Thyroid gland (tissue), 7 donors: ENCODE data around the genes H2AC16, H3C12, H2BC17 and OR12D3.

GRCh38 chr6:27792746-27793419 lies 14.8 kb downstream of the H2BC13 start:
- PRO-cap, 2 experiments = no peak in any of the 2 experiments
- RAMPAGE, long total RNA, 5 experiments = no peak in any of the 5 experiments

- PRO-cap, 2 experiments = peak in 1 of 2 experiments; most common plus-strand start chr6:27810330 (in 1); most common minus-strand start chr6:27810285 (in 1)
- RAMPAGE, long total RNA, 5 experiments = no peak in any of the 5 experiments
Observed at GRCh38 chr6:27810137-27811411, 723 bp downstream of the H3C10 start.

DNA sequence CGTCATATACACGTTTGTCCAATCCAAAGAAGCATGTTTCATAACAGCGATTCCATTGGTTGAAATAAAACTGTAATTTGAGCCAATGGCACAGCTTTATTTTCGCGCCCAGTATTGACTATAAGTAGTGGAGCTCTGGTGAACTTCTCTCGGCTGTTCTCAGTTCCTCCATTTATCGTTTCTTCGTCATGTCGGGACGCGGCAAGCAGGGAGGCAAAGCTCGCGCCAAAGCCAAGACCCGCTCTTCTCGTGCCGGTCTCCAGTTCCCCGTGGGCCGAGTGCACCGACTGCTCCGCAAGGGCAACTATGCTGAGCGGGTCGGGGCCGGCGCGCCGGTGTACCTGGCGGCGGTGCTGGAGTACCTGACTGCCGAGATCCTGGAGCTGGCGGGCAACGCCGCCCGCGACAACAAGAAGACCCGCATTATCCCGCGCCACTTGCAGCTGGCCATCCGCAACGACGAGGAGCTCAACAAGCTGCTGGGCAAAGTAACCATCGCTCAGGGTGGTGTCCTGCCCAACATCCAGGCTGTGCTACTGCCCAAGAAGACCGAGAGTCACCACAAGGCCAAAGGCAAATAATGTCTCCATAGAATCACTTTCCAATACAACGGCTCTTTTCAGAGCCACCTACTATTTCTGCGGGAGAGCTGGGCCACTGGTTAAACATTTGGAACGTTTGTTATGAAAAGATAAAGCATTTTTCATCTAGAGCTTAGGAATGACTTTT lies at the start of gene H2AC16:
Gene H2AC16, plus strand, starts transcription at position 151 of the 729 bp plus-strand sequence.
- PRO-cap, 2 experiments = peak in 2 of 2 experiments; most common plus-strand start position 152 of the sequence (in 2)
- RAMPAGE, long total RNA, 5 experiments = start-site peak on the plus strand in 3 of 5 experiments, centred at positions 149 to 169 of the sequence, 7 to 57 reads per replicate

DNA sequence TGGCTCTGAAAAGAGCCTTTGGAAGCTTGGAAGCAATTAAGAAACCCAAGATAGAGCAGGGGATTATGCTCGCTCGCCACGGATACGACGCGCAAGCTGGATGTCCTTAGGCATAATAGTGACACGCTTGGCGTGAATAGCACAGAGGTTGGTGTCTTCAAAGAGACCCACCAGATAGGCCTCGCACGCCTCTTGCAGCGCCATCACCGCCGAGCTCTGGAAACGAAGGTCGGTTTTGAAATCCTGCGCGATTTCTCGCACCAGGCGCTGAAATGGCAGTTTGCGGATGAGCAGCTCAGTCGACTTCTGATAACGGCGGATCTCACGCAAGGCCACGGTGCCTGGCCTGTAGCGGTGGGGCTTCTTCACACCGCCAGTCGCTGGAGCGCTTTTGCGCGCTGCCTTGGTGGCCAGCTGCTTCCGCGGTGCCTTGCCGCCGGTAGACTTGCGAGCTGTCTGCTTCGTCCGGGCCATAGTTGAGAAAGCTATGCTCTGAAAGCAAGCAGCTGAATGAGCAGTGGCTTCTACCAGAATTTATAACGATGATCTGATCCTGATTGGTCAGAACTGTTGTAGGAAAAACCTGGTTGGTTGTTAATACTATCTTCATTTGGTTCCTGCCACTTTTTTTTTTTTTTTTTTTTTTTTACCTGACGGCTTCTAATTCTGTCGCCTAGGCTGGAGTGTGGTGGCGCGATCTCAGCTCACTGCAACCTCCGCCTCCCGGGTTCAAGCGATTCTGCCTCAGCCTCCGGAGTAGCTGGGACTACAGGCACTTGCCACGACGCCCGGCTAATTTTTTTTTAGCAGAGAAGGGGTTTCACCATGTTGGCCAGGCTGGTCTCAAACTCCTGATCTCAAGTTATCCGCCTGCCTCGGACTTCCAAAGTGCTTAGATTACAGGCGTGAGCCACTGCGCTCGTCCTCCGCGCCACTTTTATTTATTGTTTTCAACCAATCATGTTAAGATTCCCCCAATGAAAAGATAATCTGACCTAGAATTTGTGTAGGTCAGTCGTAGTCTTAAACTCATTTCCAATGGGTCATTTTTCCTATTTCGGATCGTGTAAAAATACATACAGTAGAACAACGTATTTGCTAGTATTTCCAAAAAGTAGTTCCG lies at the start of gene H3C12:
Gene H3C12, minus strand, starts transcription at position 508 of the 1,123 bp plus-strand sequence.
- PRO-cap, 2 experiments = peak in 2 of 2 experiments; most common plus-strand start position 663 of the sequence (in 1); most common minus-strand start position 508 of the sequence (in 2)
- RAMPAGE, long total RNA, 5 experiments = no peak in any of the 5 experiments

DNA sequence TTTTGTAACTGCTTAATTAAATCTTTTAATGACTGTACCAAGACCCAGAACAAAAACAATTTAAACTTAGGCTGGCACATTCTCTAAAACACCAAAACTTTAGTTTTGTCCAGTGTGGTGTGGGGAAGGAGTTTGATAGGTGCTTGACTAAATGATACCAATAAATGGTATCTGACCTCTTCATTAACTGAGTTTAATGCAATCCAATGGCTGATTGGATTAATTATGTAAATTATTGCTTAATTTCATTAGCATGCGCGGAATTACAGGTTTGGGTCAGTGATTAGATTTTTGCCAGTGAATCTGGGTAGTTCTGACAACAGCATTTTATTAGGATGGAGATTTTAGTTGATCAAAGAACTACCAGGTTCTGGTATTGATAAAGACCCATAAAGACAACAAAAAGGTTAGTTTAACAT lies 825 bp upstream of the H3C12 start:
- PRO-cap, 2 experiments = no peak in any of the 2 experiments
- RAMPAGE, long total RNA, 5 experiments = no peak in any of the 5 experiments

- PRO-cap, 2 experiments = peak in 2 of 2 experiments; most common plus-strand start chr6:27893425 (in 2)
- RAMPAGE, long total RNA, 5 experiments = no peak in any of the 5 experiments
Observed at GRCh38 chr6:27893315-27894274, at the start of gene H2BC17. H2BC17 (plus strand) TSS chr6:27893425.

- PRO-cap, 2 experiments = no peak in any of the 2 experiments
- RAMPAGE, long total RNA, 5 experiments = no peak in any of the 5 experiments
Observed at GRCh38 chr6:28147523-28148180, 6.0 kb downstream of the ZKSCAN8 start.

DNA sequence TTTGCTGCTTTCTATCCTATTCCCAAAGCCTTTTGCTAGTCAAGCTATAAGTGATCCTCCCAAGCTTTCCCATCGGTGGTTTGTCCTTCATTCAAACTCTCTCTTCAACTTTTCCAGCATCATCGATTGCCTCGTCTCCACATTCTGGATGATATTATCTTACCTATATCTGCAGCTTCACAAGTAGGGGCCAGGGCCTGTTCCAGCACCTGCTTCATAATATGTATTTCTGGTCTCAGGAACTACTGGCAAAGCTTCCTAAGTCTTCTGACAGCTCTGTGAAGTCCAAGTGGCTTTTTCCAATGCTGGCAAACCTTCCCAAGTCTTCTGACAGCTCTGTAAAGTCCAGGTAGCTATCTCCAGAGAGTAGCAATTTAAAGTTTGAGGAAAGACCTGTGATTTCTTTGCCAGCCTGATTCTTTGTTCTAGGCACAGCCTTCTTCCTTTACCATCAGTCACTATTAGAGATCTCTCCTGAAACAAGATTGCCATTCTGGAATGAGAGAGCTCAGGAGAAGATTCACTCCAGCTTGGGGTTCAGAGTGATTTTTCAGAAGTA lies 17.4 kb downstream of the ZSCAN12 start:
- PRO-cap, 2 experiments = no peak in any of the 2 experiments
- RAMPAGE, long total RNA, 5 experiments = no peak in any of the 5 experiments

DNA sequence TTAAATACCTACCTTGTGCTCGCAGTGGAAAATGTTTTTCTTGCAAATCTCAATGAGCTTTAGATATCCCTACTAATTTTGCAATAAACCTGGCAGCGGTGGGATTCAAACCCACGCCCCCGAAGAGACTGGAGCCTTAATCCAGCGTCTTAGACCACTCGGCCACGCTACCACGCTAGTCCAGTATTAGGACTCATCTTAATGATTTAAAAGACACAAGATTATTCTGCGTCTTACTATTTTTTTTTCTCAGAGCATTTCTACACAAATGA lies 35.2 kb upstream of the ZSCAN23 start:
- PRO-cap, 2 experiments = no peak in any of the 2 experiments
- RAMPAGE, long total RNA, 5 experiments = no peak in any of the 5 experiments

DNA sequence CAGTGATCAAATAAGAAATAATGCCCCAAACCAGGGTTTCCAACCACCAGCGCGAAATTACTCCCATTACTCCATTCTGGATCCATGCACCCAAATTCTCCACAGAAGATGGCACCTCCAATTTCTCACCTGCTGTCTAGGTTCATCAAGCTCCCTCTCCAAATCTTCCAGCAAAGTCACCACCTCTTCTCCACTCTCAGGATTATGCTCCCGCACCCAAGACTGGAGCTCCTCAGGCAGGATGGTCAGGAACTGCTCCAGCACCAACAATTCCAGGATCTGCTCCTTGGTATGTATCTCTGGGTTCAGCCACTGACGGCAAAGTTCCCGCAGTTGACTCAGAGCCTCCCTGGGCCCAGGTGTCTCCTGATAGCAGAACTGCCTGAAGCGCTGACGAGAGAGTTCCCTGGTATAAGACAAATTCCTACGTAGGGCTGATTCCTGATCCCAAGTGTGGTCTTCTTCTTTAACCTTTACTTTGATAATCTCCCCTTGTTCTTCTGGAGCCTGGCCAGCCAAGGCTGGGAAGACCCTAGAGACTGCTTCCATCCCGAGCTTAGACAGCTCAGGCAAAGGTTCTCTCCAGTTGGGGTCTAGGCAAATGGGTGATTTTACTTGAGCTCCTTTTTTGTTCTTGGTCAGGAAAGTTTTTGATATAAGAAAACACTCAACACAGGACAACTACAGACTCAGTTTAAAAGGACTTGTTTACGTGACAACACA lies 768 bp downstream of the SCAND3 start:
- PRO-cap, 2 experiments = no peak in any of the 2 experiments
- RAMPAGE, long total RNA, 5 experiments = no peak in any of the 5 experiments

- PRO-cap, 2 experiments = no peak in any of the 2 experiments
- RAMPAGE, long total RNA, 5 experiments = no peak in any of the 5 experiments
Observed at GRCh38 chr6:28720300-28720842, 133.3 kb upstream of the SCAND3 start.

- PRO-cap, 2 experiments = peak in 2 of 2 experiments; most common plus-strand start chr6:28729310 (in 2)
- RAMPAGE, long total RNA, 5 experiments = no peak in any of the 5 experiments
Observed at GRCh38 chr6:28728995-28729614, 142.0 kb upstream of the SCAND3 start.

DNA sequence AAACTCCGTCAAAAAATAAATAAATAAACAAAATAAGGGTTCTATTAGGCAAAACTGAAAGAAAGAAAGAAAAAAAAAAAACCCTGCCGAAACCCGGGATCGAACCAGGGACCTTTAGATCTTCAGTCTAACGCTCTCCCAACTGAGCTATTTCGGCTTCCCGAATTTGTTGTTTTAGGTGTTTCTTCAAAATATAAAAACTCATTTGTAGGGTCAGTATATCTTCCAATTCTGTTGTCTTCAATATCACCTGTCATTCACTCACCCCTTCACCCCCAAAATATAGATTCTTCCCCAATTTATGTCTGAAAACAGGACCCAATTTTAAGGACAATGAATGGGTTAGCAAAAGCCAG lies 133.2 kb downstream of the TRIM27 start:
- PRO-cap, 2 experiments = no peak in any of the 2 experiments
- RAMPAGE, long total RNA, 5 experiments = no peak in any of the 5 experiments

- PRO-cap, 2 experiments = peak in 1 of 2 experiments; most common plus-strand start chr6:28881384 (in 1)
- RAMPAGE, long total RNA, 5 experiments = no peak in any of the 5 experiments
Observed at GRCh38 chr6:28880523-28881616, 42.9 kb downstream of the TRIM27 start.

DNA sequence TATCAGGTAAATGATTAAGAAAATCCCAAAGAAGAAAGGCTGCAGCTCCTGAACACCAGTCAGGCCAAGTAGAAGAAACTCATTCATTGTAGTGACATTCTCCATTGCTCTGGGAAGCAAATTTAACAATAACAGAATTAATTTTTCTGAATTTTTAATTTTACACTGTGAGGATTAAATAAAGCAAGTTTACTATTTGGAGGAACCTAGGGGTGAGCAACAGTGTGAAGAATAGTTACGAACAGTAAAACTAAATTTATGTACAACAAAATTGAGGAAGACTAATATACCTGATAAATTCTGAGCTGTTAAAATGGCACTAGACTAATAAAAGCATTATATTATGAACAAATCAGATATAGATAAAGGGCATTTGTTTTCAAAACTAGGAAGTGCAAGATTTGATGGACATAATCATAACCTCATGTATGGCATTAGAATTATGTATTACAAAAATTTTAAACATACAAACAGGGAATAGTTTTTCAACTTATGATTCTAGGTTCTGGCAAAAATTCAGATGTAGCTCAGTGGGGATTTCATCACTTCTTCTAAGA lies at the start of gene OR12D3:
Gene OR12D3, minus strand, starts transcription at position 109 of the 557 bp plus-strand sequence.
- PRO-cap, 2 experiments = no peak in any of the 2 experiments
- RAMPAGE, long total RNA, 5 experiments = no peak in any of the 5 experiments

DNA sequence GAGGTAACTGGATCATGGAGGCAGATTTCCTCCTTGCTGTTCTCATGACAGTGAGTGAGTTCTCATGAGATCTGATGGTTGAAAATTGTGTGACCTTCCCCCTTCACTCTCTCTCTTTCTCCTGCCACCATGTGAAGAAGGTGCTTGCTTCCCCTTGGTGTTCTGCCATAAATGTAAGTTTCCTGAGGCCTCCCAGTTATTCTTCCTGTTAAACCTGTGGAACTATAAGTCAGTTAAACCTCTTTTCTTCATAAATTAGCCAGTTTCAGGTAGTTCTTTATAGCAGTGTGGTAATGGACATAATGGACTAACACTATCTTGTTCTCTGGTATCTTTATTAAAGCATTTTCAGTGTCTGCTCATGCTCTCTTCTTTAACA lies 9.6 kb upstream of the MAS1L start:
- PRO-cap, 2 experiments = no peak in any of the 2 experiments
- RAMPAGE, long total RNA, 5 experiments = no peak in any of the 5 experiments

DNA sequence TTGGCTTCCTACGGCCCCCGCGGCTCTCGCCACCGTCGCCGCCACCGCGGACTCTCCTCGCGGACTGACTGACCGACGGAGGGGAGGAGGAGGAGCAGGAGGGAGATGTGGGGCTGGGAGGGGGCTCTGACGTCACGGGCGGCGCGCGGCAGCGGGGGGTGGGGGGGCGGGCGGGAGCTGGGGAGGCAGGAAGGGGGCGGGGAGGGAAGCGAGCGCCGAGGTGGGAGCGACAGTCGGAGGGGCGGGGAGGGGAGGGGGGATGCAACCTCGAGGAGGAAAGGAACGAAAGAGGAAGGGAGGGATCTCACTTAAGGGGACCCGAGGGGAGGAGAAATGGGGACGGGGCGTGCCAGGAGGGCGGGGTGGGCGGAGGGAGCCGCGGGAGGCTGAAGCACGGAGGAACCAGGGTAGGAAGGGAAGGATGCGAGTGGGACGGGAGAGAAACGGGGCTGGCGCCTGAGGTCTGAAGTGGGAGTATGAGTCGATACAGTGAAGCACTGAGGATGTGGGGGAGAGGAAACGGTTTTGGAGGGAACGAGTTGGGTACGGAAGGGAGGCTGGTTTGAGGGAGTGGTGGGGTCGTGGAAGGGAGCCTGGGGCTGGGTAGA lies 4.9 kb downstream of the GABBR1 start:
- PRO-cap, 2 experiments = peak in 2 of 2 experiments; most common plus-strand start position 405 of the sequence (in 2); most common minus-strand start position 66 of the sequence (in 2)
- RAMPAGE, long total RNA, 5 experiments = start-site peak on the minus strand in 1 of 5 experiments, centred at position 60 of the sequence, 7 reads per replicate

DNA sequence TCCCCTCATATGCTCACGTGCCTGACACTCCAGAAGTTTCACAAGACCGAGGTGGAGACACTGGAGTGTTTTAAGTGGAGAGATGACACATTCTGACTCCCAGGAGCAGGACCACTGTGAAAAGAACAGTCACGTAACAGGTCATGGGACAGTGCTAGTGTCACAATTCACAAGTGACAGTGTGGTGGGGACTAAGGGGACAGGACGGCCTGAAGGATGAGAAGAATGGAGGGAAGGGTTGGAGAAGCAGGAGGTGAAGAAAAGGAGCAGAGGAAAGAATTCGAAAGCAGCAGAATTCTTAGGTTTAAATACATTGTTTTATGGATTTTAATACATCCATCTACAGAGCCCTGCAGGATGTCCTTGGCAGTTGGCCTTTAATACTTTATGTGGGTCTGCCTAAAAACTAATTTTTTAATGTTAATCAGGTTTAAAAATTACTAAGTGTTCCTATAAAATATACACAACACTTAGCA lies 56.0 kb upstream of the HLA-A start:
- PRO-cap, 2 experiments = no peak in any of the 2 experiments
- RAMPAGE, long total RNA, 5 experiments = no peak in any of the 5 experiments

DNA sequence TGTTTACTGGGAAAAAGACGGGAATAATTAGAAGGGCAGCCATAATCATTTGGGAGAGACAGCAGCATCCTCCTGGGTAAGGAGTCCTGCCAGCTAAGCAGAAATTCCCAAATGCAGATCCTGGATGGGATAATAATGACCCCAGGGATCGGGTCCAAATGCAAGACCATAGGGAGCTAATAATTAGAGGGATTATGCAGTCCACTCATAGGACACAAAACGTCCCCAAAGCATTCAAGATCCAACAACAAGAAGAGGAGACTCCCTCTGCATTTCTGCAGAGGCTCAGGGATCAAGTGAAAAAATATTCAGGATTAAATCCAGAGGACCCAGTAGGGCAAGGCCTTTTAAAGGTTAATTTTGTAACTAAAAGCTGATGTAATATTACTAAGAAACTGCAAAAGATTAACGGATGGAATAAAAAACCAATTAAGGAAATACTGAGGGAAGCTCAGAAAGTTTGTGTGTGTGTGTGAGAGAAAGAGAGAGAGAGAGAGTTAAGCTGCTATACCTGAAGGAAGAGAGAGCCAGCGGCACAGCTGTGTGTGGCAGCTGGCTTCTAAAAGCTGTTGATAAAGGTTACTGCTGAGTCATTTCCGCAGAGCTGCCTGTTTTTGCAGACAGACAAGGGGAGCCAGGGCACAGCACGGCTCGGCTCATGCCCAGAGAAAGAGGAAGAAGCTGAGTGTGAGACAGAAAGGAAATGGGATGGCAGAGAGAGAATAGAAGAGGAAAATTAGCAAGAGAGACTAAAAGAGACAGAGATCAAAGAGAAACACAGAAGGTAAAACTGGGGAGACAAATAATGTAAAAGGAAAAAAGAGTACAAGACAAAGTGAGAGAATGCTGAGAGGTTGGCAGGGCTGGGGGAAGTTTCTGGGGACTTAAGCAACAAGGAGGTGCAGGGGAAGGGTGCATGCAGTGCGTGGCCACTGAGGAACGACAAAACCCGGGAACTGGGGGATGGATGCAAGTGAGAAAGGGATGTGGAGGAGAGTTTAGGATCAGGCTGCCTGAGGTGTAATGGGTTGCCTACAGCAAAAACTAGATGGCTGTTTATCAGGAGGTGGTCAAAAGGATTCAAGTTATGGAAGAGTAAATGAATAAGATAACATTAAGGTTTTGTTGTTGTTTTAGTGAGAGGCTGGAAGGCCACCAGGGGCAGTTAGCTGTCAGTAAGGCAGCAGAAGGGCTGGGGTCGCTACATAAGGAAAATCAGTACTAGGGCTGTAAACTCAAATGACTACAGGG lies 22.5 kb downstream of the HLA-A start:
- PRO-cap, 2 experiments = peak in 2 of 2 experiments; most common plus-strand start position 619 of the sequence (in 1); most common minus-strand start position 537 of the sequence (in 1)
- RAMPAGE, long total RNA, 5 experiments = start-site peak on the plus strand in 1 of 5 experiments, centred at position 644 of the sequence, 12 reads per replicate

DNA sequence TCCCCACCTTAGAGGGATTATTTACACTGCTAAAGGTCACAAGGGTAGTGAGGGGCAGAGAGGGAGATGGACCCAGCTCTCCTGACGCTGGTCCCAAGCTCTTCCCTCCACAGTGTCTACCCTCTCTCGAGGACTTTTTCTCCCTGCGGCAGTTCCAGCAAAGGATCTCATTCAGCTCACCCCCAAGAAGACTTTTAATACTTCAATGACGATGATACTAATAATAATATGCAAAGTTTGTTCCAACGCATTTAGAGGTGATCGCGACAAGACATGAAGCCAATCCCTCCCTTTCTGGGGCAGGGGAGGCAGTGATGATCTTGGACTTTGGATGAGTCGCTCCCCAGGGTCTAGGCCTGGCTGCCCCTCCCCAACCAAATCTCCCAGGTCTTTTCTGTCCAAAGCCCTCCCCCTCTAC lies 33.8 kb downstream of the HLA-A start:
- PRO-cap, 2 experiments = peak in 1 of 2 experiments; most common plus-strand start position 250 of the sequence (in 1); most common minus-strand start position 169 of the sequence (in 1)
- RAMPAGE, long total RNA, 5 experiments = no peak in any of the 5 experiments